ENCODE results near the gene DYNC2LI1.

DNA sequence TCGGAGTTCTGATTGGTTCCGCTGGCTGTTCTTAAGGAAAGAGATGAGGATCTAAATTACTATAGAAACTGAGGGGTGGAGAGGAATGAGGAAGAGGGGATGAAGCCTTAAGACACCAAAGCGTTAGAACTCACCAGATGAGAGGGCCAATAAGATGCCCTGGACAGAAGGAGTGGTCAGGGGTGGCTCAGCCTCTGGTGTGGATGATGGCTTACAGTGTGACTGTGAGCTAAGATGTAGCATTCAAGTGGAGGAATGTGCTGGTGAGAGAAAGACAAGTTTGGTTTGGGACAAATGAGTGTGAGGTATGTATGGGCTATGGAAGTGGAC lies 97.8 kb downstream of the ZFP36L2 start:
- RRBS: no CpG with 5 or more reads among the region's 3 CpGs

- RRBS: 97% methylated on average over 6 of the region's 13 CpGs
These were observed 64.7 kb downstream of the ZFP36L2 start for GRCh38 chr2:43161530-43162271.

- RRBS: no CpG with 5 or more reads among the region's 26 CpGs
These were observed 47.7 kb downstream of the ZFP36L2 start for GRCh38 chr2:43178198-43179656.

GRCh38 chr2:43207347-43208020 lies 18.9 kb downstream of the ZFP36L2 start:
- RRBS: no CpG with 5 or more reads among the region's 4 CpGs

GRCh38 chr2:43225015-43225406 lies 1.4 kb downstream of the ZFP36L2 start:
- RRBS: no CpG with 5 or more reads among the region's 43 CpGs

DNA sequence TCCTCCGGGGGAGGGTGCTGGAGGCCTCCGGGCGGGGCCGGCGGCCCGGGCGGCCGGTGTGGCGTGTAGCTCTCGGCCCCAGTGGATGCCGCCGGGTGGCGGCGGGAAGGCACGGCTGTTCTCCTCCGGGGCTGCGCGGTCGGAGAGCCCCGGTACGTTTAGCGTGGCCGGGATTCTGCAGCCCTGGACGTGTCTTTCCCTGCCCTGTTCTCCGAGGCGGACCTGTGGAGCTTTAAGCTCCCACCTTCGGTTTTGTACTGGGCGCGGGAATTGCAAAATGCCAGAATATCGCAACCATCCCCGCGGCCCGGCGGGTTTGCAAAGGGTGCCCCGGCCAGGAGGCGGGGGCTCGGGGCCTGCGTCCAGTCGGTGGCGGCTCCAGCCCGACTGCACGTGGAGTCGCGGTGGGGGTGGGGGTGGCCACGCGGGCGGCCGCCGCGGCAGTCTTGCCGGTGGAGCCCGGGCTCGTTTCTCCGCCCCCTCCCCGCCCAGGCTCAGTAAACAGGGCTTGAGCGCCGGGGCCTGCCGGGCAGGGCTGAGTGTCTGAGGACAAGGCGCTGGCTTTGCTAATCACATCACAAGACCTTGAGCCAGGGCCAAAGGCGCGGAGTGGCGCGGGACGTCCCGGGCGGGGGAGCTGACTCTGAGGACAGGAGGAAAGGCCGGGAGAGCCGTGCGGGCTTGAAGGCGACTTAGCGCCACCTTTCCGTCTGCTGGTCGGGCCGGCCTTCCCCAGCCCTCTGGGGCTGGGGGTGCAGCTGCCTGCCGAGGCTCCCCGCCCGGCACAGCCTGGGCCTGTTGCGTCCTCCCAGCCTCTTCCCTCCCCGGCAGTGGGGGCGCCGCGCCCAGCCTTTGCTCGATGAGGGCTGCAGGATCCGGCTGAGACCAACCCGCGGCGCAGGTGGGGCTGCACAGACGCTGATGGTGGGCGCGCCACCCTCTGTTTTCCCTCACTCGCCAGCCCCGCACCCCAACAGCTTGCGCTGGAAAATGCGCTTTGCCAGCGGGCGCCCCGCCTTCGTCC lies 688 bp upstream of the ZFP36L2 start:
- RRBS: 1% methylated on average over 40 of the region's 98 CpGs

GRCh38 chr2:43268891-43269559 lies 42.6 kb upstream of the ZFP36L2 start:
- RRBS: no CpG with 5 or more reads among the region's 16 CpGs

GRCh38 chr2:43269754-43270264 lies 43.4 kb upstream of the ZFP36L2 start:
- RRBS: no CpG with 5 or more reads among the region's 4 CpGs

- RRBS: no CpG with 5 or more reads among the region's 1 CpG
These were observed 75.8 kb upstream of the ZFP36L2 start for GRCh38 chr2:43302136-43302620.

DNA sequence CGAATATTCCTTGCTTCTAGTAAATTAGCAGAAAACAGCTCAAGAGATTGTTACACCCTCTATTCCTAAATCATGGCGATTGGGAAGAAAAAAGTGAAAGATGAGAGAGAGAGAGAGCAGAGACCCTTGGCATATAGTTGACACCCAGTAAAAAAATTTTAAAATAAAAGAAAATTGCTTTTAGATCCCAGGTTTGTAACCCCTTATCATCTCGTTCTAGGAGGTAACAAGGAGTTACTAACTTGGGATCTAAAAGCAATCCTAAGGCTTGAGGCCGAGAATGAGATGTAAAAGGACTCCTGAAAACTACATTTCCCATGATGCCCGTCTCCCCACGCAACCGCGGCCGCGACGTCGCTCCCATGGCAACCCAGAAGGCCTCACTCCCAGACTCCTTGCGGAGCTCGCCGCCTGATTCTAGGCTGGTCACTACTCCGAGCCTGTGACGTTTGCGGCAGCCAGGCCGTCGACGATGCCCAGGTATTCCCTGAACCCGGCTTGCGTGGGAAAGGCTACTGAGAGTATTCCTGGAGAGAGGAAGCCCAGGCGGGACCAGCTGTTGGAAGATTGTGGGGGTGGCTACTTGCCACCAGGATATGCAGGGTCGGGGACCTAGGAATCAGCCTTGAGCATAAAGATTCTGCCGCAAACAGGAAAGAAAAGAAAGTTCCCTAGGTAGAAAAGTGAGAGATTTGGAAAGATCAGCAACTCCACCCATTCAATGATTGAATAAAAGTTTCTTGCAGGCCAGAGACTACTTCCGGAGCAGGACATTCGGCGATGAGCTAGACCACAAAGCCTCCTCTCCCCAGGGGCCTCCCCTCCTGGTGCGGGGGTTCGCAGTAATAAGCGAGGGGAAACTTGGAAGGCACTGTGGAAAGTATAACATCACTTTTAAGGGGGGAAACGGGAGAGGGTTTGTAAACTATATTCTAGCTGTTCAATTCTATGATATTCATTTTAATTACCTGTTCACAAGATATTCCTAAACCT lies at the start of gene DYNC2LI1:
Gene DYNC2LI1, plus strand, starts transcription at position 373 of the 993 bp plus-strand sequence.
- RRBS: no CpG with 5 or more reads among the region's 33 CpGs

DNA sequence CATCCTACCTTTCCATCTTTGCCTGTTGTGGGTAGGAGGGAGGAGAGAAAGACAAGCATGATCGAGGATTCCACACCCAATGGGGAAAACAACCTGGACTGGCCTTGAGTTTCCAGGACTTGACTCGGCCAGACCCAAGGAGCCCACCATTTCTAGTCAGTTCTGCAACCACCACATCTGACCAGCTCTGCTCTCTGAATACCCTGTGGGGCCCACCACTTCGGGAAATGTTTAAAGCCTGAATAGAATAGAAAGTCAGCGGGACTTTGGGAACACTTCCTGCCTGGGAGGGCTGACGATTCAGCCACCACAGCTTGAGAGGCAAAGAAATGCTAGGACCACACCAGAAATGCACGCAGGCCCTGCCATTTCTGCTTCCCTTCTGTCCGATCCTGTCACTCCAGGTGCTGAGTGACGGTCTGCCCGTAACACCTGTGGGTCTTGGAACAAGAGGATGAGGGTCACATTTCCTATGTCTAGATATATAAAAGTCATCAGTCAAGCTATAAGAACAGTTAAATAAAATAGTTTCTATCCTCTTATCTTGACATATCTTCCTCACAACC lies 1.4 kb downstream of the ABCG8 start:
- RRBS: no CpG with 5 or more reads among the region's 9 CpGs

DNA sequence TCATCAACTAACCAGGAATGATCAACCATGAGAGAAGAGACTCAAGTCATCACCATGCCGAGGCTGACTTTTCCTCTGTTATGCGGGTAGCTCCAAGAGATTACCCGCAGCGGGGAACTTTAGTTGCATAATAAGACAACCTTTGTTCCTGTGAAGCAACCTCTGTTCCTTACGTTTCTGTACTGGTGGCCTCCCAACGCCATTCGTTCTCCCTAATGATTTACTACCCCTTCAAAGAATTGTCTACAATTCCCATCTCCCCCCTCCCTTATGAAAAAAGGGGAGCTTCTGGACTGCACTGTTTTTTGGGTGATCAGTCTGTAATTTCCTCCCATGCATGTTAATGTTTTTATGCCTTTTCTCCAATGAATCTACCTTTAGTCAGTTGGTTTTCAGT lies 66.1 kb upstream of the LRPPRC start:
- RRBS: no CpG with 5 or more reads among the region's 7 CpGs

DNA sequence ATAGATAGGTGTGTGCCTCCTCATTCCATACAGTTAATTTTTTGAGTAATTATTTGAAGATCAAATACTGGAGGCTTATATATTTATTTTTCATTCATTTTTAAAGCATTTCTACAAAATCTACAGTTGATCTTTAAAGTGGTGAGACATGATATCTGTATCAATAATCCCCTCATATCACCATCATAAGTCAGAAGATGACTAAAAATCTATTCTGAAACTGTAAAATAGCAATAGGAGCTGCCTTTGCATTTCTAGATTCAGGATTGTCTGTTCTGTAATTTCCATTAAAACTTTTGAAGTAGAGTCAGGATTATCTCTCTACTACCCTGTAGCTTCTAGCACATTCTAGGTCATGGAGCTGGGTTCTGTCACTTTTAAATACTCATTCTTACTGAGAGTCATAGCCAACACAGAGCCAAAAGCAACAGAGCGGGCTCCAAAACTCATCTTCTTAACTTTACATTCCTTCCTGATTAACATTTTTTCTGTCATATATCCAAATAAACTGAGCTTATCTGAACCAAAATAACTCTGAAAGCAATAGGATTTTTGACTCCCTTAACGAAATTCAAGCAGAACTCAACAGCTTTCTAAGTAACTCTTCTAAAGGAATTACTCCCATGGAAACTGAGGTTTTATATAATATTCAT lies 13.0 kb downstream of the PREPL start:
- RRBS: no CpG with 5 or more reads among the region's 2 CpGs

- RRBS: no CpG with 5 or more reads among the region's 13 CpGs
These were observed 235.3 kb upstream of the SIX3 start for GRCh38 chr2:44706130-44706722.

GRCh38 chr2:45211750-45212247 lies 202.5 kb upstream of the SIX2 start:
- RRBS: no CpG with 5 or more reads among the region's 3 CpGs

GRCh38 chr2:45470539-45470832 lies 140.6 kb downstream of the SRBD1 start:
- RRBS: no CpG with 5 or more reads among the region's 2 CpGs

DNA sequence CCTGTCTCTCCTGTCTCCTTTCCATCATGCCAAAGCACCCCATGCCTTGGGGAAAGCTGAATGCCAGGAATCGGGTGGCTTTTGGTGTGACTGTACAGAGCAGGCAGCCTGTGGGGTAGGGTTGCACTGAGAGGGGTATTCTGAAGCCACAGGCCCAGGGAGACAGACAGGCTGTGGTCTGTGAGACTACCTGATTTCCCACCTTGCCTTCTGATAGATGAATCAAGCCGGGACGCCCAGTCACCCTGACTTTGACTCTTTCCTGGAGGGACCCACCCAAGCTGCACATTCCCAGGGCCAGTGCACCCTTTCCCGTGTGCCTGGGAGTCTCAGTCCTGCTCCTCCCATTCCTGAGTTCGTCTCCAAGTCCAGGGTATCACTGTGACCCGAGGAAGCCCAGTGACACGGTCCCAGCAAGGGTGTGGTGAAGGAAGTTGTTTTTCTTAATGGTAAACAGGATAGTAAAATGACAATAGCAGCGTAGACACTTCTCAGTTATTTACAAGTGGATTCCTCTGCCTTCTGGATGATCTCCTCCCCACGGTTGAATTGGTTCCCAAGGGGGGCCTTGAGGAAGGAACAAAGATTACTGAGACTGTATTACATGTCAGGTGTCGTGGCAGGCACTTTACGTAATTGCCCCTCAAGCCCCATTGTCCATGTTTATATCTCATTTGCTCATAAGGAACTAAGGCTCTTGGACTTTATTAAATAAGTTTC lies 123.2 kb downstream of the PRKCE start:
- RRBS: no CpG with 5 or more reads among the region's 11 CpGs

GRCh38 chr2:45839429-45839694 lies 187.9 kb downstream of the PRKCE start:
- RRBS: no CpG with 5 or more reads among the region's 3 CpGs

DNA sequence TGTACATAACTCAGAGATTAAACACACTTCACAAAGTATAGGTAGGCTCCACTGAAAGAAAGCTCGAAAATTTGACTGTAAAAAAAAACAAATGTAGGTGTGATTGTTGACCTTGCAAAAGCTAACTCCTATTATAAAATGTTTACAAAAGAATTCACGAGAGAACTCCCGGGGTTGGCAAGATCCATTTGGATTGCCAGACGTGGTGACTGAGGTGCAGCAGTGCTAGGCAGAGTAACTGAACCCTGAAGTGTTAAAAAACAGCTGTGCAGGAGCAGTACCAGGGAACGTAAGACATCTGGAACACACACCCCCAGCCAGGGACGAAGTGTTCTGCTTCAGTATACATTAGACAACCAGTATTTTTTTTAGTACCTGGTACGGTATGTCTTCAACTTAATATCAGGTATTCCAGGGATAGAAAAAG lies 272.2 kb upstream of the EPAS1 start:
- RRBS: no CpG with 5 or more reads among the region's 7 CpGs

GRCh38 chr2:46239677-46240234 lies 57.5 kb upstream of the EPAS1 start:
- RRBS: no CpG with 5 or more reads among the region's 5 CpGs